HepG2 (cell line): ENCODE measurements around a stretch of chr2.

GRCh38 chr2:45211750-45212247, 202.5 kb upstream of the SIX2 start:
- RRBS, 2 experiments, result no CpG with 5 or more reads among the region's 3 CpGs
CAGE:
- cytosol, long polyA minus RNA, result no peak
- cytosol, long polyA plus RNA, result no peak
- long polyA plus RNA, result no peak
- nucleus, long polyA minus RNA, result no peak
- nucleus, long polyA plus RNA, result no peak

DNA sequence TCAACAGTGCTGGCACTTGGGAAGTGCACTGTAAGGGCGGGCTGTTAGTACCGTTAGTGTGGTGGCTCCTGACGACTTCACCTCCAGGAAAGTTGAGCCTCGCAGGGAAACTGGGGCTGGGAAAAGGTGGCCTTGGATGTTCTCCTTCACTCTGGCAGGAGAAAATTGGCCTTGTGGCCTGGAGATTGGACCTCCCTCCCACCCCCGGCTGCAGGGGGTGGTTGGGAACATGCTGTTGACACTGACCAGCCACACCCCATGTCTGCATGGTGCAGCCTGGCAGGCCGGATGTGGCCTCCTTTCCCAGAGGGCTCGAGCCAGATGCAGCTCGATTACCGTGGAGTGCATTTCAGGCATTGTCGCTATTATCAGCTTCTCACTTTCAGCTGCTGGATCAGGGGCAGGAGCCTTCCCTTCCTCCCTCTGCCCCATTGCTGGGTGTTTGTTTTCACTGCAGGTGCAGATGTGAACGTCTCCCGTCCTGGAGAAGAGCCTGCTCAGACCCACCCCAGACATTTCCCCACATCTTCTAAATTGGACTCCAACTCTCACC, 210.9 kb upstream of the SIX2 start:
- RRBS, 2 experiments, result 6 to 17% methylated on average over 2 of the region's 12 CpGs
CAGE:
- cytosol, long polyA minus RNA, result no peak
- cytosol, long polyA plus RNA, result no peak
- long polyA plus RNA, result no peak
- nucleus, long polyA minus RNA, result no peak
- nucleus, long polyA plus RNA, result no peak

DNA sequence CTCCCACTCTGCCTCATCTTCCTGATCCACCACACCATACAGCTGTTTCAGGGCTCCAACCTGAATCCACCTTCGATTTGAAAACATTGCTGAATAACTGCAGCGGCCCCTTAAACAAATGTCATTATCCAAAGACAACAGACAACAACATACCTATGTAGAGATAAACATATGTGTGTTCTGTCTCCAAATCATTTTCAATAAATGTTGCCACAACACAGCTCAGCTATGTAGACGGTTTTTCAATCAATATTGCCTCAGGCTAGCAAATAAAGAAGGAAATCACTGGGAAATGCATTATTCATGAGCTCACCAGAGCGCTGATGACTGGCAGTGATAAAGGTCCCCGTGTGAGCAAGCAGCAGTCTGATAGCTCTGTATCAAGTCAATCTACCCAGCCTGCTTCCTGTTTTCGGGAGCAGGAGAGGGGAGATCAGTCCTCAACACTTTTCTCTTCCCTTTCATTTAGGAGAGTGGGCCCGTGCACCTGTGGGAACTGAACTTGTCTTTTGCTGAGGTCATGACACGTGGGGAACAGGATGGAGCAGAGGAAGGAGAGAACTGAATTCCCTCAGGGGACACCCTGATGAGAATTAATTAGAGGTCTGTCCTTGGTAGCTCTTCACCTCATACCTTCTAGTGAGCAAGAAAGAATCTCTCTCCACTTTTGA, 253.8 kb upstream of the SIX2 start:
- RRBS, 2 experiments, result no CpG with 5 or more reads among the region's 8 CpGs
CAGE:
- cytosol, long polyA minus RNA, result no peak
- cytosol, long polyA plus RNA, result no peak
- long polyA plus RNA, result no peak
- nucleus, long polyA minus RNA, result no peak
- nucleus, long polyA plus RNA, result no peak

DNA sequence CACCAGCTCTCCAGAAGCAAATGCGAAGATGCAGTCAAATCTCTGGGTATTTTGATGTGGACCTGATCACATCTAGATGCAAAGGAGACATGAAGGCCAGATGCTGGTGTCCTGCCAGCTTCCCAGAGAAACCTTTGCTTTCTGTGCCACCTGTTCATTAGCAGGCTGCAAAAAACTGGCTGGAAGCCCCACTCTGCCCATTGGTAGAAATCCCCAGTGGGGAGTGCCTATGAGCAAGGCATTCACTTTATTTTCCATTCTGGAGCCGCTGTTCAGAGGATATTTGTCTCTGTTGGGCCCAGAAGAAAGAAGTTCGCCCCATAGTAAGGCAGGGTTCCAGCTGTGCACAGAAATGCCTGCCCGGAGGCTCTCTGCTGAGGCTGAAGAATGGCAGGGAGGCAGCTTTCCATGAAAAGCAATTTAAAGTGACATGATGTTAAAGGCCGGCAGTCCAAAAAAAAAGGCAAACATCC, 264.9 kb upstream of the SIX2 start:
- RRBS, 2 experiments, result 2 to 5% methylated on average over 2 of the region's 5 CpGs
CAGE:
- cytosol, long polyA minus RNA, result no peak
- cytosol, long polyA plus RNA, result no peak
- long polyA plus RNA, result no peak
- nucleus, long polyA minus RNA, result no peak
- nucleus, long polyA plus RNA, result no peak

DNA sequence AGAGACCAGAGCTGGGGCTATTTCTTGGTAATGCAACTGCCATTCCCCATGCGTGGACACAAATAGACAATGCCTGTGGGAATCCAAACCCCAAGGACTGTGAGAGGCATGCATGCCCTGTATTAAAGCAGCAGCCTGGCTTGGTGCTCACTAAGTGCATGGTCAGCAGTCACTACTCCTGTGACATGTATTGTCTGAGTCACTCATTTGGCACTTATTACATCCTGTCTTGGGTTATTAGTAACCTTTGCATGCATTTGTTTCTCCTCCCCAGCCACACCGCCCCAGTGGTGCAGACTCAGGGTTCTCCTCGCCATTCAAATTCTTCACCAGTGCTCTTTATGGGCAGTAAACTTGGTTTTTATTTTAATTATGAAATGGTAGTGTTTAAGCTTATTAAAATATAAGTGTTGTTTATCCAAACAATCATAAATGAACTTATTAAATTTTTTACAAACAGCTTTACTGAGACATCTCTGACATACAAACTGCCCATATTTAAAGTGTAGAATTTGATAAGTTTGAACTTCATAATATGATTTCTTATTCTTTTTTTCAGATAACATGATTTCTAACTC, 30.3 kb downstream of the PRKCE start:
- RRBS, 2 experiments, result no CpG with 5 or more reads among the region's 3 CpGs
CAGE:
- cytosol, long polyA minus RNA, result no peak
- cytosol, long polyA plus RNA, result no peak
- long polyA plus RNA, result no peak
- nucleus, long polyA minus RNA, result no peak
- nucleus, long polyA plus RNA, result no peak

DNA sequence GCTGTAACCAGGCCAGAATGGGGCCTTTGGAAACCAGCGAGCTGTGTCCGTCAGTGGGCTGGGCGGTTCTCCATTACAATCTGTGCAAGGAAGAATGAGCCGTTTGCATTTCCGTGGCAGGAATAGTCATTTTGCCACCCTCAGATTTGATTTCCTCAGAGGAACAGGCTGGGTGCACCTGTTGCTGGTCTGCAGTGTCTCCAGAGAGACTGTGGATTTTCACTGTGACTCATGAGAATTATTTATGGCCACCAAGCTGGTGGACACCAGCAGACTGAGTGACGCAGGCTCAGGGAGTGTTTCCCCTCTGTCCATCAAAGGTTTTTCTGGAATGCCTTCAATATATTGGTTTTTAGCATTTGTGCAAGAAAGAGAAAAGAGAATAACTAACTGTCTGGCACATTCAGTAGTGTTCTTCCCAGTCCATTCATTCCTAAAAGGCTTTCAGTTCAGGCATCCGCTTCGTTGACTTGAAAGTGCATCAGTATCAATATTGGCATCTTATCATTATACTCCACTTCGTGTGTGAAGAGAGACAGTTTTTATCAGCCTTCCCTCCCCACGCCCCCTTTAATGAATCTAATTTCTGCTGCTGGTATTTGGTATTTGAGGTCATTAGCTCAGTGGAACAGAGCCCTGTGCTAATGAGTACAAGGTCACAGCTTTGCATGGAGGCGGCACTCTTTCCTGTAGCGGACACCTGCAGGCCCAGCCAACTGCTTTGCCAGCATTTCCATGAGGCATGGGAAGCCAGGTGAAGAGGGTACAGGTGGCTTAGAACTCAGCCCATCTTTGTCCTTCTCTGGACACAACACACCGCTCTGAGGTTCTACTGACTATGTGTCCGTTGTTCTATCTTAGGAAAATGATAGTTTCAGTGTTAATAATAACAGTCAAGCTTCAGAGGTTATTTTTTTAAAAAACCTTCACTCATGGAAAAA, 39.9 kb downstream of the PRKCE start:
- RRBS, 2 experiments, result no CpG with 5 or more reads among the region's 14 CpGs
CAGE:
- cytosol, long polyA minus RNA, result no peak
- cytosol, long polyA plus RNA, result no peak
- long polyA plus RNA, result no peak
- nucleus, long polyA minus RNA, result no peak
- nucleus, long polyA plus RNA, result no peak

DNA sequence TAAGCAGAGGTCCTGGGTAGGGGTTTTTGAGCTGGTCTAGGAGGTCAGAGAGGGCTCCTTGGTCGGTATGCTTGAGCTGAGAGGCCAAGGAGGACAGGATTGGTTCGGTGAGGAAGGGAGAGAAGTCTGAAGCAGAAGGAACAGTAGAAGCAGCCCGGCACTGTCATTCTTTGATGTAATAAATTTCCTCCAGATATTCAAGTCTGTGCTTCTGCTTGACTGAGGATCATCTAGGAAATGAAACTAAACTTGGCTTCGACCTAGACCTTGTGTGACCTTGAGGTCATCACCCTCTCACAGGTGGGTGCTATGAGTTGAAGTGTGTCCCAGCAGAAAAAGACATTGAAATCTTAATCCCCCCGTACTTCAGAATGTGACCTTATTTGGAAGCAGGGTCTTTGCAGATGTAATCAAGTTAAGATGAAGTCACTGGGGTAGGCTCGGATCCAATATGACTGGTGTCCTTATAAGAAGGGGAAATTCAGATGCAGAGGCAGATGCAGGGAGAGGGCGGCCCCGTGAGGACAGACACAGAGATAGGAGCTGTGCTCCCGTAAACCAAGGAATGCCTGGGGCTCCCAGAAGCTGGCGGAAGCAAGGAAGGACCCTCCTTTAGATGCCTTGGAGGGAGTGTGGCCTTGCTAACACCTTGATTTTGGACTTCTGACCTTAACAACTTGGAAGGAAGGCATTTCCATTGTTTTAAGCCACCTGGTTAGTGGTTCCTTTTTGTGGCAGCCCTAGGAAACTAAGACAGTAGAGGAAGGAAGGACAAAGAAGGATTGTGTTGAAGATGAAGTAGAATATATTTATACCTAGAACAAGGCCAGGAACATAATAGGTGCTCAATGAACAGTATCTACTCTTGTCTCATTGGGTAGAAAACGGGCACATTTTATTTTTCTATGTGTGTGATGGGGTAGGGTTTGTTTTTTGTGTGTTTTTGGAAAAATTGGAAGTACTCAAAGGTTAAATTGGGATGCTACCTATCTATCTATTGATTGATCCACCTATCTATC, 49.2 kb downstream of the PRKCE start:
- RRBS, 2 experiments, result no CpG with 5 or more reads among the region's 11 CpGs
CAGE:
- cytosol, long polyA minus RNA, result no peak
- cytosol, long polyA plus RNA, result no peak
- long polyA plus RNA, result no peak
- nucleus, long polyA minus RNA, result no peak
- nucleus, long polyA plus RNA, result no peak

DNA sequence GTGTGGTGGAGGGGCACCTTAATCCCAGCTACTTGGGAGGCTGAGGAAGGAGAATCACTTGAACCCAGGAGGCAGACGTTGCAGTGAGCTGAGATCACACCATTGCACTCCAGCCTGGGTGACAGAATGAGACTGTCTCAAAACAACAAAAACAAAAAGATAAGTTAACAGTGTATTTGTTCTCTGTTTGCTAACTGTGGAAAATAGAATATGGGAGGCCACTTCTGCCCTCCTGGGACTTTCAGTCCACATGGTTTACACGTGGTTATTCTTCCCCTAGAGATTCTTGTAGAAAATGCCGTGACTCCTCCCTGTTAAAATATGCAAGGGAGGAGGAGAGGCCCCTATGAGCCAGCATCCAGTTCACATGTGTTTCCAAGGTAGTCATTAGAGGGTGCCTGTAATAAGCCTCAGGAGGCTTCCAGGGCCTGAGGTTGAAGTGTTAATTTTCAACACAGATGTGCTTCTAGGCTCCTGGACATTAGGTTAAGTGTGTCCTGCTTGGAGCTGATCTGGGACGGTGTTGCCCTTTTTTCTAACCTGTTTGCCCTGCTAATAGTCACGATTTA, 71.6 kb downstream of the PRKCE start:
- RRBS, 2 experiments, result no CpG with 5 or more reads among the region's 5 CpGs
CAGE:
- cytosol, long polyA minus RNA, result no peak
- cytosol, long polyA plus RNA, result no peak
- long polyA plus RNA, result no peak
- nucleus, long polyA minus RNA, result no peak
- nucleus, long polyA plus RNA, result no peak

GRCh38 chr2:45916714-45917272, 265.3 kb downstream of the PRKCE start:
- RRBS, 2 experiments, result no CpG with 5 or more reads among the region's 14 CpGs
CAGE:
- cytosol, long polyA minus RNA, result no peak
- cytosol, long polyA plus RNA, result no peak
- long polyA plus RNA, result no peak
- nucleus, long polyA minus RNA, result no peak
- nucleus, long polyA plus RNA, result no peak

GRCh38 chr2:46000491-46001207, 296.6 kb upstream of the EPAS1 start:
- RRBS, 2 experiments, result no CpG with 5 or more reads among the region's 9 CpGs
CAGE:
- cytosol, long polyA minus RNA, result no peak
- cytosol, long polyA plus RNA, result no peak
- long polyA plus RNA, result no peak
- nucleus, long polyA minus RNA, result no peak
- nucleus, long polyA plus RNA, result no peak

- RRBS, 2 experiments, result no CpG with 5 or more reads among the region's 3 CpGs
CAGE:
- cytosol, long polyA minus RNA, result no peak
- cytosol, long polyA plus RNA, result no peak
- long polyA plus RNA, result no peak
- nucleus, long polyA minus RNA, result no peak
- nucleus, long polyA plus RNA, result no peak
Observed at GRCh38 chr2:46026998-46027471, 270.2 kb upstream of the EPAS1 start.

DNA sequence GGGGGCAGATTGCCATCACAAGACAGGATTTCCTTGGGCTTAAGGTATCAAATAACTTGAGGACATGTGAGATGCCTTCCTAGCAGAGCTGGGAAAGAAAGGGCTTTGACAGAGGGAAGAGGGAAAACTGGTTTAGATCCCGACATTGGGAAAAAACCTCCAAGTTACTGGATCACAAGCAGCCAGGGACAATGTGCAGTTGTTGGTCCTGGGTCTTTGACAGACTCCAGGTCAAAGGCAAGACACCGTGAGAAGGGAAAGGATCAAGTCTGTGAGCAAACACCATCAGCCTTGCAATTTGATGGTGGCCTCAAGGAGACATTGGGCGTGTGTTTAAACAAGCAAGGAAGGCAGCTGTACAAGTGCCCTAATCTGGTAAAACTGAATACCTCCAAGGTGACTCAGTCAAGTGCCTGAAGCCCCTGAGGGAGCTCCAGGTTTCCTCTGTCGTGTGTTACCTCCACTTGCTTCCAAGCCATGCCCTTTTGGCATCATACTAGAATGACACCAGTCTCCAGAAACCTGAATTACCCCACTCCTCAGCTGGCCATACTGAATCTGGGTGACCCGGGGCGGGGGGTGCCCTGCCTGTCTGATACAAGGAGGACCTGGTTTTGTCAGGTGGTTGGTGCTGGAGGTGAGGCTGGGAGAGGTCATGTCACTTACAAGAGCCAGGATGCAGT, 133.0 kb upstream of the EPAS1 start:
- RRBS, 2 experiments, result no CpG with 5 or more reads among the region's 6 CpGs
CAGE:
- cytosol, long polyA minus RNA, result no peak
- cytosol, long polyA plus RNA, result no peak
- long polyA plus RNA, result no peak
- nucleus, long polyA minus RNA, result no peak
- nucleus, long polyA plus RNA, result no peak

- RRBS, 2 experiments, result no CpG with 5 or more reads among the region's 1 CpG
CAGE:
- cytosol, long polyA minus RNA, result no peak
- cytosol, long polyA plus RNA, result no peak
- long polyA plus RNA, result no peak
- nucleus, long polyA minus RNA, result no peak
- nucleus, long polyA plus RNA, result no peak
Observed at GRCh38 chr2:46259278-46259900, 37.8 kb upstream of the EPAS1 start.

DNA sequence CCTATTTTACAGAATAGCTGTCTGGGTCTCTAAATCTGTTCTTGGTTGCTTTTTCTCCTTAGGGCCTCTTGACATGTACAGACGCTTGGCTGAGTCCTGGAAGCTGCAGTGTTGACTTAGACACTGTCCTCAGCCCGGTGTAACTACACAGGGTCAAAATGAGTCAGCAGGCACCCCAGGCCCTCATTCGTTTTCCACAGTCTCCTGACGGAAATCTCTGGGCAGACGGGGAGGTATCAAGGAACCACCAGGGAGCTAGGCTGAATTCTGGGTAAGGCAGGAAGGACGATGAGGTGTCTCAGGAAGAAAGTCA, 24.0 kb upstream of the EPAS1 start:
- RRBS, 2 experiments, result no CpG with 5 or more reads among the region's 6 CpGs
CAGE:
- cytosol, long polyA minus RNA, result no peak
- cytosol, long polyA plus RNA, result no peak
- long polyA plus RNA, result no peak
- nucleus, long polyA minus RNA, result no peak
- nucleus, long polyA plus RNA, result no peak

GRCh38 chr2:46309031-46309928, 12.1 kb downstream of the EPAS1 start:
- RRBS, 2 experiments, result no CpG with 5 or more reads among the region's 3 CpGs
CAGE:
- cytosol, long polyA minus RNA, result no peak
- cytosol, long polyA plus RNA, result no peak
- long polyA plus RNA, result no peak
- nucleus, long polyA minus RNA, result no peak
- nucleus, long polyA plus RNA, result no peak

DNA sequence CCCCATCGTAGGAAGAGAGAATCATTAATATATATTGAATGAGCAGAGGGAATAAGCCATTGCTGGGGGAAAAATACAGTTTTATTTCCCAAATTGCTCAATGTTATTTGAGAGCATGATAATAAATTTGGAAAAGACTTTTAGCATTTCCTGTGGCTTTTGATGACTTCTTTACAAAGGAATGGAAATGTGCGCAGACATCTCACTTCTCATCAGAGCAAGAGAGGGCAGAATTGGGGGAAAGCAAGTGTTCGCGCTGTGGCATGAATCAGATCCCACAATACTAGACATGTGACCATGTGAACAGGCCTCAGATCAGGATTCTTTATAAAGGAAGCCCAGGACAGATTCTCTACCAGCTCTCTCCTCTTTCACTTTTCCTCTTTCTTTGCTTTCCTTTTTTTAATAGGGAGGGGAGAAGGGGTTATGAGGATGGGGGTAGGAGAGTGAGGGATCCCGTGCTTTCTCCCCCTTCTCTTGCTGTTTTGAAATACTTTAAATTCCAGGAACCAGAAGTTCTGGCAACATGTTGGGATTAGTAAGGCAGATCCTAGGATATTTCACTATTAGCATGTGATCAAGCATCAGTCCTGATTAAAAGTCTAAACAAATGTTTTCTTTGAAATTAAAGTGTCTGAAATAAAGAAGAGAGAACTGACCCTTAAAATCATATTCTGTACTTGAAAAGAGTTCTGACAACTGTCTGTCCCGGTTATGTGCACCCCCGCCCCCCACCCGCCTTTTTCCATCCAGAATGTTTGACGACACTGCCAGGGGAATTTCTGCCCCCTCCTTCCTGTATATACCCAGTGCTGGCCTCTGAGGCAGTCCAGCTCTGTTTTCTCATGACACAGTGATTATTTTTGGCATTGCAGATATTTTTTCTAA, 37.7 kb downstream of the EPAS1 start:
- RRBS, 2 experiments, result no CpG with 5 or more reads among the region's 9 CpGs
CAGE:
- cytosol, long polyA minus RNA, result no peak
- cytosol, long polyA plus RNA, result no peak
- long polyA plus RNA, result no peak
- nucleus, long polyA minus RNA, result no peak
- nucleus, long polyA plus RNA, result no peak

GRCh38 chr2:46338442-46339139, 41.4 kb downstream of the EPAS1 start:
- RRBS, 2 experiments, result no CpG with 5 or more reads among the region's 7 CpGs
CAGE:
- cytosol, long polyA minus RNA, result no peak
- cytosol, long polyA plus RNA, result no peak
- long polyA plus RNA, result no peak
- nucleus, long polyA minus RNA, result no peak
- nucleus, long polyA plus RNA, result no peak

DNA sequence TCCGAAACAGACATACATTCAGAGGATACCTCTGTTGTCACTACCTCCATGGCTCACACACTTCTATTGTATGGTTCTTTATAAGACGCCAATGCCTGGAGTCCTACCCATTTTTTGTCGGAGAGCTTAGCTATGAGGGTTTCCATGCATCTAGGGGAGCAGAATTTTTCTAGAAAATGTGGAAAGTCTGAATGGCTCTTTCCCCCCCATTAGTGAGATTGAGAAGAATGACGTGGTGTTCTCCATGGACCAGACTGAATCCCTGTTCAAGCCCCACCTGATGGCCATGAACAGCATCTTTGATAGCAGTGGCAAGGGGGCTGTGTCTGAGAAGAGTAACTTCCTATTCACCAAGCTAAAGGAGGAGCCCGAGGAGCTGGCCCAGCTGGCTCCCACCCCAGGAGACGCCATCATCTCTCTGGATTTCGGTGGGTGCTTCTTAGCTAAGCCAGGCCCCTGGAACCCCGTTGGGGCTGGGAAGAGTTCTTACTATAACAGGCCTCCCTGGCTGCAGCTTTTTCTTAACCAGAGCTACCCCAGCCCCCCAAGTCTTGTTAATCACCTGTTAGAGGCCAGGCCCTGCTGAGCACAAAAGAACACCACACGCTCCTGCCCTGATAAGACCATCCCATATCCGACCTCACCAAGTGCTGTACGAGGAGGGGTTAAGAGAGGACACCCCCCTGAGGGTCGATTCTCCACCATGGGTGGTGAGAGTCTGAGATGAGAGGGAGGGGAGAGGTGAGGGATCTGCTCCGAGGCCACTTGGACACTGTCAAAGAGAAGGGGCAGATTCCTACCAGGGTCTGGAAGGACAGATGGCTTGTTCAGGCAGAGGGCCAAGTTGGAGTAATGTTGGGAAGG, 79.4 kb downstream of the EPAS1 start:
- RRBS, 2 experiments, result no CpG with 5 or more reads among the region's 13 CpGs
CAGE:
- cytosol, long polyA minus RNA, result no peak
- cytosol, long polyA plus RNA, result no peak
- long polyA plus RNA, result no peak
- nucleus, long polyA minus RNA, result no peak
- nucleus, long polyA plus RNA, result no peak

- RRBS, 2 experiments, result no CpG with 5 or more reads among the region's 3 CpGs
CAGE:
- cytosol, long polyA minus RNA, result no peak
- cytosol, long polyA plus RNA, result no peak
- long polyA plus RNA, result no peak
- nucleus, long polyA minus RNA, result no peak
- nucleus, long polyA plus RNA, result no peak
Observed at GRCh38 chr2:46459549-46459753, 82.8 kb upstream of the RHOQ start.

GRCh38 chr2:46537629-46538090, 4.6 kb upstream of the RHOQ start:
- RRBS, 2 experiments, result no CpG with 5 or more reads among the region's 5 CpGs
CAGE:
- cytosol, long polyA minus RNA, result no peak
- cytosol, long polyA plus RNA, result no peak
- long polyA plus RNA, result no peak
- nucleus, long polyA minus RNA, result no peak
- nucleus, long polyA plus RNA, result no peak